A375 (cell line): ENCODE data around the genes CSNK1G1 and TRIP4.

DNA sequence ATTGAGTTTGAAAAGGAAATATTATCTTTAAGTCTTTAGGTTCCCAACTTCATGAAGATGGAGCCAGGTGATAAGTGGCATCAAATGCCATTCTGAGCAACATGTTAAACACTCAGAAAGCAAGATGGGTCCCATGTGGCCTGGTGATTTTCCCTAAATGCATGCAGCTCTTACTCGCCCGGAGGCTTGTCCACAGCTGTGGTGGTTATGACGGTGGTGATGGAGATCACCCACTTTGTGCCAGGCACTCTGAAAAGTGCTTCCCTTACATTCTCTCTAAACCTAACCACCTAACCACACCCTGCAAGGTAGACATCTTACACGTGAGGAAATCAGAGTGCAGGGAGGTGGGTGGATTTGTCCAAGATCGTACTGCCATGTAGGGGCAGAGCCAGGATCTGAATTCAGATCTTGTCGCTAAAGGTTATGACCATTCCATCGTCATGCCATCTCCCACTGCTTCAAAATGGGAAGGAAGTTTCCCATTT lies 31.1 kb upstream of the USP3 start:
- RAMPAGE, long total RNA: no peak

DNA sequence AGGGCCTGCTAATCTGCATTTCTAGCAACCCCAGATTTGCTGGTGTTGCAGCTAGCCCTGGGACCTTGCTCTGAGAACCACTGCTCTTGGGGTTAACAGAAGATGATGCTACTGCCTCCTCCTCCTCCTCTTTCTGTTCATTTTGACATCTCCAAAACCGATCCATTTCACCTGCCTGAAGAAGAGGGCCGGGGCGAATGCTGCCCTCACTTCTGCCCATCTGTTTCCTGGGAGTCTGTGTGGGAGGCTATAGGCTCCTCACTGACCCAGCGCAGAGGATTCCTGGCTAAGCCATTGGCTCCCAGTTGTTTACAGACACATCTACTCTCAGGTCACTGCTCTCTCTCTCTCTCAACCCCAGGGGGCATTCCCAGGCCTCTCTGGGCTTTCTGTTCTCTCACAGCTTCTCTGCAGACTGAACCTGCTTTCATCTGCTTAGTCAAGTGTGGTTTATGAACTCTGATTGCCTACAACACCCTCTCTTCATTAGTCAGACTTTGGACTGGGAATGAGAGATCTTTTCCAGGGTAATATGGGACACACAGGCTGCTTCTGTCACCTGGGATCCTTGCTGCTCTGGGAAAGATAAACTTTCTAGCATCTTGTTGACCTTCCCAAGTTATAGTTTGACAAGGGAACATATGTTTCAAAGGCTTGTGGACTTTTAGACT lies 30.4 kb upstream of the USP3 start:
- RAMPAGE, long total RNA: no peak

- RAMPAGE, long total RNA: no peak
These were observed 13.5 kb upstream of the USP3 start for GRCh38 chr15:63490617-63491531.

- RAMPAGE, long total RNA: no peak
These were observed 40.0 kb downstream of the USP3 start for GRCh38 chr15:63544128-63544963.

GRCh38 chr15:63582544-63583071 lies 14.6 kb upstream of the FBXL22 start:
- RAMPAGE, long total RNA: no peak

DNA sequence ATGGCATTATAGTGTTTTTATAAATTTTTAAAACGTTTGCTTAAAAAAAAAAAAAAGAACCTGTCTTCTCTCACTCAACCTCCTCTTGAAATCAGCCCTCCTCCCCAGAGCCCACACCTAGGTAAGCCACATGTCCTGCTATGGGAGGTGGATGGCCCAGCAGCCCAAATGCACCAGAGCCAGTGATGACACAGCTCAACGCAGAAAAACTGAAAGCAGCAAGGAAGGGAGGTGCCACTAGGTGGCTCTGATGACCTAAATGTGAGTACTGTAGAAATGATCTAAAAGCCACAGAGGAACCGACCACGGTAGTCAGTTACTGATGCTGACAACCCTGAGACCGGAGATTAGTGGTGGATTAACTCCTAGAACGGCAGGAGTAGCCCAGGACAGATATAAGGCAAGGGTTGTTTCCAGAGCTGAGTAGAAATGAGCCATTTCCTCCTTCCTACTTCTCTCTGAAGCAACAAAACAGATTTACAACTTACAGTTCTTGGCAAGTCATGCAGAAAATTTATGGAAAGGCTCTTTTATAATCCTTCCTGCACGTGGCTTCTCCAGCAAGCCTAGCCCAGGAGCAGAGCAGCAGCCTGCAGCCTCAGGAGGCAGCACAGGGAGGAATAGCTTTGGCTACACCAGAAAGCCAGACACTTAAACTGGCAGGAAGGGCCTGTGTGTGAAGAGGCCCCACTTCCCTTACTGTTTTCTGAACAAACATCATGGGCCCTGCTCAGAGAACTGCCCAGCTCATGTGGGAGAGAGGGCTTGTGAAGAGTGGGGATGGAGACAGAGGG lies 13.1 kb downstream of the FBXL22 start:
- RAMPAGE, long total RNA: no peak

- RAMPAGE, long total RNA: no peak
These were observed 111.0 kb downstream of the FBXL22 start for GRCh38 chr15:63708071-63708649.

DNA sequence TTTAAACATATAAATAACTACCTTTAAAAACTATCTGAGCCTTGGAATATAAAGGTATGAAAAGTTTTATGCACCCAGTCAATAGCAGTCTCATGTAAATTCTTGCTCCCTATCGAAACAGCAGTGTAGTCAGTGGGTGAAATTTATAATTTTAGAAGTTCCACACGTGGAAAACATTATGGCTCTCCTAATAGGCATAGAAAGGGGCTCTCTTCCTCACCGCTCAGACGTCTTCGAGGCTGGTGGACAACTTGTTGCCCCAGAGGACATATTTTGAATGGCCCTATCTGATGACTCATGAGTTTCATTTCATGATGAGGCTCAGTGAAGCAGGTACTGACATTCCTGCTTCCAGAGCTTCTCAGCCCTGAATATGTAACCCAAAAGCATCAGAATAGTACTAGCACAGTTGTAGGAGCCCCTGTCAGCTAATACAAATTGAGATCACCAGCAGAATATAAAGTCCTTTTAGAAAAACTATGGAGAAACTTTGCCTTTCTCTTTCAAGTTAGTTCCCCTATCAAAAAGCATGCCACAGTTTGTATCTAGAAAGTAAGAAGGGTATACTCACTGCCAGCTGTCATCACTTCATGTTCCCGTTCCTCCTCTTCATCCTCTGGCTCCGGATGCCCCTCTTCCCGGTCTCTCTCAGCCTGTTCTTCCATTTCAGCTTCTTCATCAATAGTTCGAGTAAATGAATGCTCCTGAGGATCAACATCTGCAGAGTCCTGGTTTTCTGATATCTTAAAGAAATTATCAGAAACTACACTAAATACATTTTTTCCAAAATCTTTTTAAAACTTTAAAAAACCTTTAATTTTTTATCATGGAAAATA lies 117.8 kb downstream of the HERC1 start:
- RAMPAGE, long total RNA: no peak

DNA sequence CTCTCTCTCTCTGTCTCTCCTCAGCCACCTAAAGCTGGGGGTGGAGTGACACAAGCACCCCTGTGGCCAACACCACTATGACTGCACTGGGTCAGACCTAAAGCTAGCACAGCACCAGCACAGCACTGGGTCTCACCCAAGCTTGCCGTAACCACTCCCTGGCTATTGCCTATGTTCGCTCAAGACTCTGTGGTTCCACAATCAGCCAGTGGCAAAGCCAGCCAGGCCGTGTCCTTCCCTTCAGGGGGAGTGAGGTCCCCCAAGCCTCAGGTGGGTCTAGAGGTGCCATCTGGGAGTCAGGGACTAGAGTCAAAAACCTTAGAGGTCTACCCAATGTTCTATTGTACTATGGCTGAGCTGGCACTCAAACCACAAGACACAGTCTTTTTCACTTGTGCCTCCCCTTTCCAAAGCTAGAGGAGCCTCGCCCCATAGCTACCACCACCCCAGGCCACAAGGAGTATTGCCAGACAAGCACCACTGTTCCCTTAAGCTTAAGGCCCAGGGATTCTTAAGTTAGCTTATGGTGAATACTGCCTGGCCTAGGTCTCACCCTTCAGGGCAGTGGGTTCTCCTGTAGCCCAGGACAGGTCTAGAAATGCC lies 89.5 kb downstream of the HERC1 start:
- RAMPAGE, long total RNA: no peak

DNA sequence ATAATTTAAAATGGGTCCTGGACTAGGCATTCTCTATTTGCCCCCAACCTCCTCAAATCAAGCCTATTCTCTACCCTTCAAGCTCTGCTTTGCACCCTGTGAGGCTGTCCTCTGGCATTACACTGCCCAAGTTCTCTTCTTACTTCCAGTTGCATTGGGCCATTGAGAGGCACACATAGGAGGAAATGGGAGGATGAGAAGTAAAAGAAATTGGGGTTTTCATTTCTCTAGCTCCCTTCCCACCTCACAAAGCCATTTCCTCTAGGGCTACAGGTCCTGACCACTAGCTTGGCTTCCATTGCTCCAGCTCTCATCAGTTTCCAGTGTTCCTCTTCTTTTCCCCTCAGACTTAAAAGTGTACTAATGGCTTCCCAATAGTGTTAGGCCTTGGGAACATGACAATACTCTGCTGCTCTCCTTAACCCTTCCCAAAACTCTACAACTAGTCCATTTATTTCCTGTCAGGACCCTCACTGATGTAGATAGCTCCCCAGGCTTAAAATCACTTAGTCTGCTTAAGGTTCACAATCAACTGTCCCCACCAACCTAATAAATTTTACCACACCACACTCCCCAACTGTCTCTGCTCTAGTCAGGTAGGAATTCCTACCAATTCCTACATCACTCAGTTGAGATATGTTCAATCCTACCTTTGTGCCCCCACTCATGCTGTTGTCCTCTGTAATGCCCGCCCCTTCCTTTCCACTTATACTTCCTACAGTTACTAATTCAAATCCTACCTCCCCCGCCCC lies 26.4 kb downstream of the HERC1 start:
- RAMPAGE, long total RNA: no peak

- RAMPAGE, long total RNA: no peak
These were observed 29.6 kb downstream of the CSNK1G1 start for GRCh38 chr15:64326429-64326813.

- RAMPAGE, long total RNA: no peak
These were observed at the start of gene CSNK1G1 for GRCh38 chr15:64355932-64356888. Gene CSNK1G1 (minus strand): TSS chr15:64356173.

DNA sequence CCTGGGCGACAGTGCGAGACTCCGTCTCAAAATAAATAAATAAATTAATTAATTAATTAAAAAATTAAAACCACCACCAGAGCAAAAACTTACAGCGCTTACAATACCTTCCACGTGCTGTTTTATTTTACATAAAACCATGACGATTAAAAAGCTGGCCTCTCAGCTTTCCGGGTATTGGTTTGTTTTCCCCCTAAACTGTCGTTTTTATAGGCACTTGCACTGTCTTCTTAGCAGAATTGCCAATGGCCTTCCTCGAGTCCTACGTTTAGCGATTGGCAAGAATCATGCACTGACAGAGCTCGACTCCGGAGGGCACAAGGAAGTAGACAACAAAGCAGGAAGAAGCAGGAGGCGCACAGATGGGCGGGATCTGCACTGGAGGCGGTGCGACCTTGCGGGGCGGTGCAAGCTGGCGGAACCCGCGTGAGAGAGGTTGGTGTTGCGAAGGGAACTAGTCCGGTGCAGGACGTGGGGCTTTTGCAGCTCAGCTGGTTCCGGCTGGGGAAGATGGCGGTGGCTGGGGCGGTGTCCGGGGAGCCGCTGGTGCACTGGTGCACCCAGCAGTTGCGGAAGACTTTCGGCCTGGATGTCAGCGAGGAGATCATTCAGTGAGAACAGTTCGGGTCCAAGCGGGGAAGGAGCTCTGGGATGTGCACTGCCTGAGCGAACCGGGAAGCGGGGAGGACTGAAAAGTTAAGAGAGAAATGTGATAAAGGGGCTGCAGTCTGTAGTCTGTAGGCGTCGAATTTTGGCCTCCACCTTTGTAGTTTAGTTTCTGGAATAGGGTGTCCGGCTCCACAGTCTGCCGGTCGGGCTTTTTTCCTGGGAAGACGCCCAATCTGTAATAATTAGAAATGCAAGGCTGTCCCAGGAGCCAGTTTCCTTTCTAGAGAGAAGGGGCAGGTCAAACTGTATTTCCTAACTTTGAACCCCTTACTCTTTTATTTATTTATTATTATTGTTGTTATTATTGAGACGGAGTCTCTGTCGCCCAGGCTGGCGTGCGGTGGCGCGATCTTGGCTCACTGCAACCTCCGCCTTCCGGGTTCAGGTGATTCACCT lies at the start of gene TRIP4:
TRIP4 (plus strand) TSS at position 483 of the 1,065 bp plus-strand sequence.
- RAMPAGE, long total RNA: no peak

GRCh38 chr15:64397512-64397966 lies 9.9 kb downstream of the TRIP4 start:
- RAMPAGE, long total RNA: no peak

- RAMPAGE, long total RNA: no peak
These were observed 21.8 kb downstream of the TRIP4 start for GRCh38 chr15:64409473-64409826.

DNA sequence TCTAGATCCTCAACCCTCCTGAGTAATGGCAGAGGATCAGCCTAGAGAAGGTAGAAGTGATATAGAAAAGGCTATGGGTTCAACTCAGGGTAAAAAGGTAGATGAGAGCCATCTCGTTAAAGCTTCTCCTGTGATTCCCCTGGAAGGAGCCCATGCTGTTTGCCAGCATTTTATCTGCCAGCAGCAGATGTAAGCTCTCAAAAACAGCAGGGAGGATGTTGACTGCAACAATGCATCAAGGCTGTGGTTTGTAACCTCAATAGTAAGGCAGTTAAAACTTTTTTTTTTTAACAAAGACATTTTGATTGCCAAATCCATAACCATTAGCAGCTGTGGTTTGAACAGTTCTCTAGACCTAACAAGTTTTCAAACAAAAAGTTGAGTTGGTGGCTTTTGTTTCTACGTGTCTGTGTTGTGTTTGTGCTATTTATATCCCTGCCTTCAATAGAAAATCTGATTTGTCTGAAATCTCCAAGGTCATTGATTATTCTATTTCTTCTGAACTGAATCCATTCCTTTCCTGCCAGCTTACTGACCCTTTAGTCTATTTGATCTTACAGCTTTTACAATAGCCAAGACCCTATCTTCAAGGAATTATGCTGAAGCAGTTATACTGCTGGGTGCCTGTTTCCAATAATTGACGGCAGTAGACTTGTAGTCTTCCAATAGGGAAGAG lies 30.0 kb upstream of the ZNF609 start:
- RAMPAGE, long total RNA: no peak

DNA sequence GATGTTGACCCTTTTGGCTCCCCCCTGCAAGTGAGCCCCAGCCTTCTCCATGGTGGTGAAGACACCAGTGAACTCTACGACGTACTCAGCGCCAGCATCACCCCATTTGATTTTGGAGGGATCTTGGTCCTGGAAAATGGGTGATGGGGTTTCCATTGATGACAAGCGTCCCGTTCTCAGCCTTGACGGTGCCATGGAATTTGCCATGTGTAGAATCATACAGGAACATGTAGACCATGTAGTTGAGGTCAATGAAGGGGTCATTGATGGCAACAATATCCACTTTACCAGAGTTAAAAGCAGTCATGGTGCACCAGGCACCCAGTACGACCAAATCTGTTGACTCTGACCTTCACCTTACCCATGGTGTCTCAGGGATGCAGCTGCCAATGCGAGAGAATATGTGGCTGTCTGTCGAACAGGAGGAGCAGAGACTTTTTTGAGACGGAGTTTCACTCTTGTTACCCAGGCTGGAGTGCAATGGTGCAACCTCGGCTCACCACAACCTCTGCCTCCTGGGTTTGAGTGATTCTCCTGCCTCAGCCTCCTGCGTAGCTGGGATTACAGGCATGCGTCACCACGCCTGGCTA lies 69.0 kb downstream of the ZNF609 start:
- RAMPAGE, long total RNA: no peak

- RAMPAGE, long total RNA: no peak
These were observed 72.5 kb downstream of the RBPMS2 start for GRCh38 chr15:64702405-64703724.

- RAMPAGE, long total RNA: no peak
These were observed 35.8 kb downstream of the RBPMS2 start for GRCh38 chr15:64739547-64740012.

GRCh38 chr15:64816445-64816912 lies 9.0 kb downstream of the PIF1 start:
- RAMPAGE, long total RNA: no peak